NT2/D1 (cell line): ENCODE data around the genes MARCHF8, TIMM23 and NPY4R2.

GRCh38 chr10:42690374-42691066, 52.1 kb upstream of the ZNF33B start:
- RRBS, 2 experiments: no CpG with 5 or more reads among the region's 18 CpGs

GRCh38 chr10:43377181-43377713, 5.8 kb downstream of the FXYD4 start:
- RRBS, 2 experiments: no CpG with 5 or more reads among the region's 10 CpGs

DNA sequence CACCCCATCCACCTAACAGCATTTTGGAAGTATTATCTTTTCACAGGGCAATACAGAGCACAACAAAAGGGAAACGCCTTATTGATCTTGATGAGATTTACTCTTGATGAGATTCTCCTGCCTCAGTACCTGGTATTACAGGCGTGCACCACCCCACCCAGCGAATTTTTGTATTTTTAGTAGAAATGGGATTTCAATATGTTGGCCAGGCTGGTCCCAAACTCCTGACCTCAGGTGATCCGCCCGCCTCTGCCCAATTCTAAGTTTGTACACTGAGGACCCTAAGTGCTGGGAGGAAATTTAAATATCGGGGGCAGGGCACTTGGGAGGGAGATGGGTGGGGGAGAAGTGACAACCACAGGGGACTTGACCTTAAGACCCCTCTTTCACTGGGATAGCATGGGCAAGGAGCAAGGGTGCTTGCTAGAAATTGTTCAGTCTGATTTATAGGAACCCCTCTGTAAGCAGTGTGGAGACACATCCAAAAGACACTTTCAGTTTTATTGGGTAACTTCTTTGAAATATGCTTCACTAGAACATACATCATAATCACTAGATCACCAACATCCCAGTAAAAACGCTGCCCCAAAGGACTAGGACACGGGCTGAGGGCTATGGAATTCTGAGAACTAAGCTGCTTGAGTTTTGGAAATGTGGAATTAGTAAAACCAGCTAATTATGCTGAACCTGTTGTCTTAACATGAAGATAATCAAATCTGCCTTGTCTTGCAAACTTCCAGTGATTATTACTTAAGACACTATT, 14.0 kb downstream of the HNRNPF start:
- RRBS, 2 experiments: no CpG with 5 or more reads among the region's 8 CpGs

GRCh38 chr10:43395586-43396096, 13.3 kb downstream of the HNRNPF start:
- RRBS, 2 experiments: no CpG with 5 or more reads among the region's 18 CpGs

DNA sequence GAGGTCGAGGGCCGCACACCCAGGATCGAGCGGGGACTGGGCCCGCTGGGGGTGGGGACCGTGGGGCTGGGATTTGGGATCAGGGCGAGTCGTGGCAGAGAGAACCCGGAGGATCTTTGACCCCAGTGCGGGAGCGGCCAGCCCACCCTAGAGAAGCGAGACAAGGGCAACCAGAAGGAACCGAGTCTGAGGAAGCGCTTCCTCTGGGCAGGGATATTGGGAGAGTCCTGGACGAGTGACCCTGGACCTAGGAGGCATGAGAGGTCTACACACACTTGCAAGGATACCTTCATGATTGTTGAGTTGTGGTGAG, 341 bp downstream of the ZNF487 start:
- RRBS, 2 experiments: 6% methylated on average over 6 of the region's 15 CpGs; no CpG with 5 or more reads in 1 of the 2 experiments

- RRBS, 2 experiments: no CpG with 5 or more reads among the region's 12 CpGs
Measured at GRCh38 chr10:44046584-44047167, 338.2 kb downstream of the CXCL12 start.

DNA sequence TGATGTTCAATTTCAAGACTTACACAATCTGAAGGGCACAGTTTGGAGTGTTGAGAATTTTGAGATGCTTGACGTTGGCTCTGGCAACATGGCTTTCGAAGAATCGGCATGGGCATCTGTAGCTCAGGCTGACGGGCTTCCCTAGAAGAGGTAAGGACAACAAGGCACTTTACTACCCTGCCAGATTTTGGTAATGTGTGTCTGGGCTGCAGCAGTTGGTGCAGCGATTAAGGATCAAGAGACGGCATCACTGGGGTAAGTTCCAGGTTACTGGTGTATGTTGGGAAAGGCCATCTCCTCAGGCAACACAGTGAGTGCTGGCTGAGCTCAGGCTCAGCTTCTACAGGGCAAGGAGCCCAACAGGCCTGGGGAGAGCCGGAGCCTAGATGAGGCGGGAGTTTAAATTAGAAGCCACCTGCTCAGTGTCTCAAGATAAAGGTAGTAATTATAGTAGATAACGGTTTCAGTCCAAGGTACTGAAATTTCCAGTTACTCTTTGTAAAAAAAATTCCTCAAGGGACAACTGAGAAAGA, 4.1 kb downstream of the CXCL12 start:
- RRBS, 2 experiments: no CpG with 5 or more reads among the region's 9 CpGs

GRCh38 chr10:44957442-44957956, 2.1 kb upstream of the RASSF4 start:
- RRBS, 2 experiments: no CpG with 5 or more reads among the region's 5 CpGs

- RRBS, 2 experiments: no CpG with 5 or more reads among the region's 4 CpGs
Measured at GRCh38 chr10:44976013-44976298, 2.7 kb downstream of the DEPP1 start.

- RRBS, 2 experiments: no CpG with 5 or more reads among the region's 22 CpGs
Measured at GRCh38 chr10:44977650-44978514, 727 bp downstream of the DEPP1 start.

DNA sequence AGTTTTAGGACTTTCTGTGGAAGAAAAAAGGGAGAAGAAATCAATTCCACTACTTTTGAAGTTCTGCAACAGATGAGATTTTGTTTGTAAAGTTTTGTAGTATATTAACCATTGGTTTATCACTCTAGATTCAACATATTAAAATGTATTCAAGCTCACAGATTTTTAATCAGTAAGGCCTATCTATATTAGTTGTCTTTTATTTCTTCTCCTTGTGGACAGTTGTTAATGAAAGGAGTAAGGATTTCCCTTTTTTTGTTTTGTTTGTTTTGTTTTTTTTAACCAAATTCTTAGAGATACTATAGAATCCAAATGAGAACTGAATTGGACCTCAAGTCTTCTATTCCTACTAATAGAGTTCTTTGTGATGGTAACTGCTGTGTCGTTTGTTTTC, 3.7 kb downstream of the ZNF22 start:
- RRBS, 2 experiments: no CpG with 5 or more reads among the region's 1 CpG

- RRBS, 2 experiments: no CpG with 5 or more reads among the region's 3 CpGs
Measured at GRCh38 chr10:45535195-45535593, at the start of gene MARCHF8. TSS of gene MARCHF8 (minus strand) at chr10:45535371.

DNA sequence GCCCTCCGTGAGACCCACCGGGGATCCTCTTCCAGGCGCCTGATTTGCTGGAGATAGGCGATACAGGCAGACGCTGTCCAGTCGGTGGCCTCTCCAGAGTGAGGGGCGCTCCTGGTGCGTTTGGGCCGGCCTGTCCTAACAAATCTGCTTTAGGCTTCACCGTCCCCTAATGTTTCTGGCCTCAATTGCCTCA, 391 bp upstream of the ZFAND4 start:
- RRBS, 2 experiments: 17% methylated on average over 5 of the region's 10 CpGs; no CpG with 5 or more reads in 1 of the 2 experiments

DNA sequence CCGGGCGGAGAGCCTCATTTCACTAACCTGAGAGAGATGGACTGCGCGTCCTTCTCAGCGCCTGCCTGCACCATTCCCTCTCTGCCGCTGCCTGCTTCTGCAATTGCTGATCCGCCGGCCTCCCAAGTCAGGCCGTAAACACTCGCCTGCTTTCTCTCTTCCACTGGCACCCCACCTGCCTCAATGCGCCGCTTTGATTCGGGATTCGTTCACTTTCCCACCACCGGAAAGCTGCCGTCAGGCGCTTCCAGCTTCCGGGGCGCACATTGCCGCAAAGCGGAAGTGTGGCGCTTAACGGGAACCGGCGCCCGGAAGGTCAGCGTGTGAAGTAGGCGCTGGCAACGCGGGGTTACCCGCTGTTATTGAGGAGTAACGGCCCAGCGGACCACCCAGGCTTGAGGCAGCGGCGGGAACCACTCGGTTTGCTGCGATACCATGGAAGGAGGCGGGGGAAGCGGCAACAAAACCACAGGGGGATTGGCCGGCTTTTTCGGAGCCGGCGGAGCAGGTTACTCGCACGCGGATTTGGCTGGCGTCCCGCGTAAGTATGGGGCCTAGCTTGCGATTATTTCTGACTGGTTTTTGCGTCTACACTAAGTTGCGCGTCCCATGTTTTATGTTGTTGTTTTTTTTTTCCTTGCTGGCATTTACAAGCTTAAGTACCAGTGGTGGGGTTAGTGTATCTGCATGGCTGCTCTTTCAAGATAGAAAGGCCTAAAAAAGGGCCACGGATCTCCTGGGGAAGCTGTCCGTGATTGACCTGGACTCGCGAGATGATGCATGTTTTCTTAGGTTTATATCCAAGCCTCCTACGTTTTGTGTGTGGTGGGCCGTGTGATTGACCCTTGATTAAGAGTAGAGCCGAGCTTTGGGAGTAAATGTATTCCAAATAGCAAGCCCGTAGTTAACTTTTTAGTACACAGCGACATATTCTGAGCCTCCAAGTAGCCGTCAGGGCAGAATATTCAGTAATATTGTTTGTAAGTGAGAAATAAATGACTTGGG, at the start of gene TIMM23:
Gene TIMM23, plus strand, starts transcription at position 300 of the 1,005 bp plus-strand sequence.
- RRBS, 2 experiments: no CpG with 5 or more reads among the region's 63 CpGs

- RRBS, 2 experiments: no CpG with 5 or more reads among the region's 7 CpGs
Measured at GRCh38 chr10:46269256-46270248, 17.2 kb upstream of the ANTXRL start.

- RRBS, 2 experiments: no CpG with 5 or more reads among the region's 5 CpGs
Measured at GRCh38 chr10:46539749-46540063, 16.8 kb downstream of the GPRIN2 start.

GRCh38 chr10:46815717-46816330, 95.4 kb upstream of the PTPN20 start:
- RRBS, 2 experiments: no CpG with 5 or more reads among the region's 8 CpGs

- RRBS, 2 experiments: no CpG with 5 or more reads among the region's 5 CpGs
Measured at GRCh38 chr10:47321988-47322244, 338 bp upstream of the GDF2 start.

GRCh38 chr10:47461137-47461743, 22.7 kb downstream of the ANXA8 start:
- RRBS, 2 experiments: no CpG with 5 or more reads among the region's 42 CpGs

GRCh38 chr10:47918594-47918819, at the start of gene NPY4R2:
TSS of gene NPY4R2 (plus strand) at chr10:47918662.
- RRBS, 2 experiments: no CpG with 5 or more reads among the region's 24 CpGs